Myometrial cell (primary cell): Measurements from ENCODE around the gene HIP1R.

DNA sequence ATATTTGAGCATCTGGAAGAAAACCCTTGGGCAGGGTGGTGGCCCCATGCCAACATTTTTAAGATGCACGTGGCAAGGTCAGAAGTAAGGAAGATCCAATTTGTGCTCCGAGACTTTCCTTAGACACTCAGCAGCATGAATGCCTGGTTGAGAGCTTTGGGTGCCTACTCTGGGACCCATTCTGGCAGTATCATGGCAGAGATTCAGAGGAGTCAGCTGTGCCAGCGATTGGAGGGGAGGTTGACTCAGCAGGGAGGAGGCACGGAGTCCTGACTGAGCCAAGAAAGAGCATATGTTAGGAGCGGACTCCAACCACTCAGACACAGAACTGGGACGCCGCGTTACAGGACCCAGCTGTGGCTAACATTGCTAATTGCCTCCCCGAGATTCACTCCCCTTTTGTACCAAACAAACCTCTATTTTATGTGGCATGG, 15.0 kb upstream of the CLIP1 start:
- RAMPAGE, long total RNA: no peak

GRCh38 chr12:122753235-122753688, 638 bp downstream of the DENR start:
- RAMPAGE, long total RNA: no peak

GRCh38 chr12:122834381-122835118, 707 bp upstream of the HIP1R start:
- RAMPAGE, long total RNA: no peak

DNA sequence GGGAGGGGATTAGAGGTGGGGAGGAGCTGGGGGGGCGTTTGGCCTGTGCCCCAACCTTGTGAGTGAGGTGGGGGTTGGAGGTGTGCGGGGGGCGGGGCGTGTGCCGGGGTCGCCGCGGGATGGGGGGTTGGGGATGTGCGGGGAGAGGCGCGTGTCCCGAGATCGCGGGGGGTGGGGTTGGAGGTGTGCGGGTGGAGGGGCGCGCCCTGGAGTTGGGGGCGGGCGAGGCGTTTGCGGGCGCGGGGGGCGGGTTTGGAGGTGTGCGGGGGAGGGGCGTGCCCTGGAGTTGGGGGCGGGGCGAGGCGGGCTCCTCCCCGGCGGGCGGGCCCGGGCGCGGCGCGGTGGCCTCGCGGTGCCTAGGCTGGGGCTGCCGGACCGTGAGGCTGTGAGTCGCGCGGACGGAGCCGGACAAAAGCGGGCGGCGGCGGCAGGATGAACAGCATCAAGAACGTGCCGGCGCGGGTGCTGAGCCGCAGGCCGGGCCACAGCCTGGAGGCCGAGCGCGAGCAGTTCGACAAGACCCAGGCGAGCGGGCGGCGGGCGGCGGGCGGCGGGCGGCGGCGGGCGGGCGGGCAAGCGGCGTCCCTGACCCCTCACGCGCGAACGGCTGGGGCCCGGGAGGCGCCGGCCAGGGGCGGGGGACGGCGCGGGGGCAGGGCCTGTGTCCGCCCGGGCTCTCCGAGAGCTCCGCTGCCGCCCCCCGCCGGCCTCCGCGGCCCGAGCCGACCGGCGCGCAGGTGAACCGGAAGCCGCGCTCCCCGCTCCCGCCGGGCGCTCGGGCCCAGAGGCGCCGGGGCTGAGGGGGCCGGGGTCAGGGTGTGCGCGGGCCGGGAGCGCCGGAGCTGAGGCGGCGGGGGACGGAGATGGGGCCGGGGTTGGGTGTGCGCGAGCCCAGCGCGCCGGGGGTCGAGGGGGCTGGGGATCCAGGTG, at the start of gene HIP1R:
TSS of gene HIP1R (plus strand) at position 339 of the 930 bp plus-strand sequence.
- RAMPAGE, long total RNA: no peak

DNA sequence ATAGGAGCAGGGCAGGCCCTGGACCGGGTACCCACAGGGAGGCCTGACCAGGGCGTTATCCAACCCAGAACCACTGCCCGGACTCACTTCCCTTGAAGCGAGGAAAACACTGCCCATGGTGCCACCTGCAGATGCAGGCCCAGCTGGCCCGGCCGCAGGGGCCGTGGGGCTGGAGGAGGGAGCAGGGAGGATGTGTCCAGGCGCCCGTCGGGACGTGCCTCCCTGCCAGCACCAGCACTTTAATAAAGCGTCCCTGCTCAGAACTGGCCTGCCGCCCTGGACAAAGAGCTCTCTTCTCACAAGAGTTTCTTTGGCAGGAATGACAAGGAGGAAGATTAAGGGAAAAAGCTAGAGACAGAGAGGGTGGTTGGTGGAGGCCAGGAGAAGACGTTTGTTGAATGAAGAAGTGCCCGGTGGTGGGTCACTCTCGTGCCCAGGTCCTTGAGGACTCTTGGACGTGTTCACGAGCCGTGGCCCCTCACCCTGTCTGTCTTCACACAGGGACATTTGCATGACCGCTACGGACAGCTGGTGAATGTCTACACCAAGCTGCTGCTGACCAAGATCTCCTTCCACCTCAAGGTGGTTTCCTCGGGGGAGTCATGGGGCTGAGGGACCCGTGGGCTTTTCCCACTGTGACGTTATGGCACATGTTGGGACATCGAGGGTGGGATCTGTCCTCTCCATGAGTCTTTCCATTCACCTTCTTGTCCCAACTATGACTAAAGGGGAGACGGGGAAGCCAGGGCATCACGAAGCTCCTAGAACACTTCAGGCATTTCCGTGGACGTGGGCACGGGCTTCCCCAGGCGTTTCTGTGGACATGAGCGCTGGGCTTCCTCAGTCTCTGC, 14.3 kb downstream of the HIP1R start:
- RAMPAGE, long total RNA: no peak

DNA sequence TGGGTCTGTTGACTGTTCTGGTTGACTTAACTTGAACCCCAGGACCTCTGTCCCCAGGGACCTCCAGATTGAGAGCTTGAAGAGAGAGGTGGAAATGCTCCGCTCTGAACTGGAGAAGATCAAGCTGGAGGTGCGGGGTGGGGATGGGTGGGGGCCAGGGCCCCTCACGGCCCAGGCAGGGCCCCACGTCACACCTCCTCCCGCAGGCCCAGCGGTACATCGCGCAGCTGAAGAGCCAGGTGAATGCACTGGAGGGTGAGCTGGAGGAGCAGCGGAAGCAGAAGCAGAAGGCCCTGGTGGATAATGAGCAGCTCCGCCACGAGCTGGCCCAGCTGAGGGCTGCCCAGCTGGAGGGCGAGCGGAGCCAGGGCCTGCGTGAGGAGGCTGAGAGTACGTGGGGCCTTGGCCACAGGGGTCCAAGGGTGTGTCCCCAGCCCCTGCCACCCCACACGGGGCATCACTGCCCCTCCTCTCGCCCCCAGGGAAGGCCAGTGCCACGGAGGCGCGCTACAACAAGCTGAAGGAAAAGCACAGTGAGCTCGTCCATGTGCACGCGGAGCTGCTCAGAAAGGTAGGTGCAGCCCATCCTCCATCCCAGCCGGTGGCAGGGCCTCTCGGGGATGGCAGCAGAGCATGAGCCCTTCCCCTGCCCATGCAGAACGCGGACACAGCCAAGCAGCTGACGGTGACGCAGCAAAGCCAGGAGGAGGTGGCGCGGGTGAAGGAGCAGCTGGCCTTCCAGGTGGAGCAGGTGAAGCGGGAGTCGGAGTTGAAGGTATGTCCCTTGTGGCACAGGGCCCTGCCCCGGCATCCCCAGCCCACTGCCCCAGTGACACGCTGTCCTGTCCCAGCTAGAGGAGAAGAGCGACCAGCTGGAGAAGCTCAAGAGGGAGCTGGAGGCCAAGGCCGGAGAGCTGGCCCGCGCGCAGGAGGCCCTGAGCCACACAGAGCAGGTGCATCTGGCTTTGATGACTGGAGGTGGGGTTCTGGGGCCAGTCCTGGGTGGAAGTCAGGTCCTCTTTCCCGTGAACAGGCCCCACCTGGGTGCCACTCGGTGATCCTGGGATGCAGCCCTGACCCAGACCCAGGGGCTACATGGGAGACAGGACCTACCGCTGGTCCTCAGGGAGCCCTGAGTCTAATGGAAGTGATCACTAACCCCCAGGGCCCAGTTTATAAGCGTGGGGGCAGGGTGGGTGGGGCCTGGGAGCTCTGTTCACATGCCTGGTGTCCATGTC, 20.9 kb downstream of the HIP1R start:
- RAMPAGE, long total RNA: no peak

GRCh38 chr12:122860247-122861610, 25.5 kb downstream of the HIP1R start:
- RAMPAGE, long total RNA: no peak

DNA sequence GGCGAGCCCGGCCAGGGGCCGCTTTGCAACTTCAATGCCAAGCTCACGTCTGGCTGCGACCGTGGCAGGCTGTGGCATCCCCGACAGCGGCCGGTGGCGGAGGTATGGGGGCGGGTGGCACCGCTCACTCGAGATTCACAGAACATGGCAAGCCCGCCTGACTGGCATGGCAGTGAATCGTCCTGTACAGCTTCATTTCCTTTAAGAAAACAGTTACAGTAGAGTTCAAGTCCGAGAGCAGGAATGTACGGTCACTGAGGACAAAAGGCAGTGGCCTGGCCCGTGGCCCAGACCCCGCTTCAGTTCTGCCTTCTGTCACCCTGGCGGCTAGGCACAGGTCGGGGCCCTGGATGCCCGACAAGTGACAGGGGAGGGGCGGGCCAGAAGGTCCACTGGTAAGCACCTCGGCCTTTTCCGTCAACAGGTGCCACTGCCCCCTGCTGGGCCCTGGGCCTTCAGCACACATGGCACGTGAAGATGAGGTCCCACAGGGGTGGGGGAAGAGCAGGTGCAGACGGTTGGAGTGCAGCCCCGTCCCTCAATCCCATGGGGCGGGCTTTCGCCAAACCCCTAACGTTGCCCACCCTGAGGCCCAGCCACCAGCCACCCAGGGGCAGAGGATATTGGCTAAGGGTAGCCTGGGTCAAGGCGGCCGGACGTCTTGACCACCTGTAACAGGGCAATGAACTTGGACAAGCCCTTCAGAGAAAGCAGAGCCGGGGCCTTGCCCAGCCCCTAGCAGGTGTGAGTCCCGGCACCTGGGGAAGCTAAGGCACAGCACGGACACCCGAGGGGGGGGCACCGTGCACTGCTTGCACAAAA, 30.3 kb downstream of the VPS37B start:
- RAMPAGE, long total RNA: no peak

GRCh38 chr12:122894328-122895014, 1.5 kb downstream of the VPS37B start:
- RAMPAGE, long total RNA: no peak

DNA sequence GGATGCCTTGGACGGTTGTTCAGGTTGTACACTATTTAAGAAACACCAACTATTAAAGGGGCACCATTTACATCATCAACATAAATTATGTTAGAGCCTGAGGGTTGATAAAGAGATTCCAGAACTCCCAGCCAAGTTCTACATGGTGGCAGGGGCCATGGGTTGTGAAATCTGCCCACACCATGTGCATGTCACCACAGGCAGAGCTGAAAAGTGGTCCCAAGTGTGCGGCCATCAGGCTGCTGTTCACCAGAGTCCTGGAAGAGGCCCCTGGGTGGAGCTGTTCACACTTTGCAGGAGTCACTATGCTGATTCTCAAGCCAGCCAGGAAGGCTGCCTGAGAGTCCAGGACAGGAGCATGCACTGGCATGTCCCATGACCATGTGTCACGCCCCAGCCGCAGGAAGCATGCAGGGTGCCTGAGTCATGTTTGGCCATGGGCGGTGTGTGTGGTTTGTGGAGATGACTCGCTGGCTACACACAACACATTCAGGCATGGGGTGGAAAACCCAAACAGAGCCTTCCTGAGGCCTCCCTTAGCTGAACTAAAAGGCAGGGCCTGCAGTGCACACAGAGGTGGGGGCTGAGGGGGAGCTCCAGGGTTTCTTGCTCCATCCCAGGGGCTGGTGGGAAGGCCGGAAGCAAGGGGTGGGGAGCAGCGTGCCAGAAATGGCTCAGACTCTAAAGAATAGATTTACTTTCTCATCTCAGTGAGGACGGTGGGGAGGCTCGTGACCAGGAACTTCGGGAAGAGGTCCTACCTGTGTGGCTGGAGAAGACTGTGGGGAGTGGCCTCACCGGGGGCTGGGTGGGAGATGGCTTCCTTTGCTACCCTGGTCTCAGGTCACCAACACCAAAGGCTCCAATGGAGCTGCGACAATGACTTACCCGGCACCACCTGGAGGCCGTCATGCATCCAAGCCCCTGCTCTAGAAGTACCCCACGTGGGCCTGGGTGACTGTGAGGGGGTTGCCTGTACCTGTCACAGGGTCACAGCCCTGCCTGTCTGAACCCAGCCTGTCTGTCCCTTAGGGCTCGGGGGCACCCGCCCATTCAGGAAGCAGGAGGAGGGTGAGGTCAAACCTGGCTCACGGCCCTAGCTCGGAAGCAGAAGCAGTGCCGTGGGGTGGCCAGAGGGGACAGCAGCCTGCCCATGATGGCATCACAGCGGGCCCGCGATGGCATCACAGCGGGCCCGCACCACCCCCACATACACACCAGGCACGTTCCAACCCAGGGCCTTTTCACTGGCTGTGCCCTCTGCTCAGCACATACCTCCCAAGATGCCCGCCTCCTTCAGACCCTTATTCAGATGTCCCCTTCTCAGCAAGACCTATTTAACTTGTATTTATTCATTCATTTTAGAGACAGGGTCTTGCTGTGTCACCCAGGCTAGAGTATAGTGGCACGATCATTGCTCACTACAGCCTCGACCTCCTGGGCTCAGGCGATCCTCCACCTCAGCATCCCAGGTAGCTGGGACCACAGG, 19.1 kb downstream of the ABCB9 start:
- RAMPAGE, long total RNA: no peak

DNA sequence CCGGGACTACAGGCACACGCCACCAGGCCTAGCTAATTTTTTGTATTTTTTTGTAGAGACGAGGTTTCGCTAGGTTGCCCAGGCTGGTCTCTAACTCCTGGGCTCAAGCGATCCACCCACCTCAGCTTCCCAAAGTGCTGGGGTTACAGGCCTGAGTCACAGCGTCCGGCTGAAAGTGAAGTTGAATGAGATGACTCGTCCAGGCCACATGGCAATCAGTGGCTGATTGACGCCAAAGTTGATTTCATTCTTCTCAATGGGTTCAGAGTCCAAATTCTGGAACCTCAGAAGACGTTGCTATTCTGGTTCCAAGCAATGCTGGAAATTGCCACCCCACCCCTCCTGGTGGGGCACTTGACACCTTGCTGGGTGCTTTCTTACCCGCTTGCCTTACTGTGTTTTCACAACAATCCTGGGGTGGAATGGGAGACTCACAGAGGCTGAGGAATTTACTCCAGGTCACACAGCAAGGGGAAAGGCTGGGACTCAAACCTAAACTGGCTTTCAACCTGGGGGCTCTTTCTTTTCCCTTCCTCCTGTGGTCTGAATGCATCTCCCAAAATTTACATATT, 14.8 kb downstream of the ABCB9 start:
- RAMPAGE, long total RNA: no peak

DNA sequence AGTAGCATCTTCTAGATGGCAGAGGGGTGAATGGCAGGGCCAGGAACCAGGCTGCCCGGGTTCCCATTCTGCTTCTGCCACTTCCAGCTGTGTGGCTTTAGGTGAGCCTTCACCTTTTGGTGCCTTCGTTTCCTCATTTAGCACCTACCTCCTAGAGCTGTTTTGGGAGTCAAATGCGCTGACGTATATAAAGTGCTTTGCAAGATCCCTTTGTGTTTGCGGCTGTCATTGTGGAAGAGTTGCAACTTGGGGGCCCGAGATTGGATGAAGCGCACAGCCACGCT, 701 bp upstream of the ARL6IP4 start:
- RAMPAGE, long total RNA: no peak

GRCh38 chr12:123106857-123107429, 43.9 kb downstream of the PITPNM2 start:
- RAMPAGE, long total RNA: no peak

- RAMPAGE, long total RNA: no peak
Measured at GRCh38 chr12:123131375-123132486, 19.2 kb downstream of the PITPNM2 start.

DNA sequence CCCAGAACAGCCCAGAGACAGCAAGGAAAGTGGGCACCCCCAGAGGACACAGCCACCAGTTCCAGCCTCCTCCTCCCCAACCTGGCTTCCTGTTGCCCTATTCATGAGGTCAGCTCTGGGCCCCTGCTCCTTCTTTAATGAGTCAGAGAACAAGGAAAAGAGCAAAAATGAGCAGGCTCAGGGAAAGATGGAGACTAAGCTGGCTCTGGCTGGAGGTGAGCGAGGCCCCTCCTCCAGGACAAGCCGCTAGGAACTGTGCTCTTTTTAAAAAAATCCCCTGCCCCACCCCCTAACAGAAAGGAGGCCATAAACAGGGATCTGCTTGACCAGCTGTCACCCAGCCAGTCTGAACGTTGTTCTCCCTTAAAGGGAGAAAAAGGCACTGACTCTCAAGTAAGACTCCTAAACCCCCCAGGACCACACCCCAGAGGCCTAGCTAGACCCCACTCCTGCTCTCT, 10.6 kb downstream of the PITPNM2 start:
- RAMPAGE, long total RNA: no peak

GRCh38 chr12:123221235-123221908, 11.6 kb downstream of the MPHOSPH9 start:
- RAMPAGE, long total RNA: no peak

DNA sequence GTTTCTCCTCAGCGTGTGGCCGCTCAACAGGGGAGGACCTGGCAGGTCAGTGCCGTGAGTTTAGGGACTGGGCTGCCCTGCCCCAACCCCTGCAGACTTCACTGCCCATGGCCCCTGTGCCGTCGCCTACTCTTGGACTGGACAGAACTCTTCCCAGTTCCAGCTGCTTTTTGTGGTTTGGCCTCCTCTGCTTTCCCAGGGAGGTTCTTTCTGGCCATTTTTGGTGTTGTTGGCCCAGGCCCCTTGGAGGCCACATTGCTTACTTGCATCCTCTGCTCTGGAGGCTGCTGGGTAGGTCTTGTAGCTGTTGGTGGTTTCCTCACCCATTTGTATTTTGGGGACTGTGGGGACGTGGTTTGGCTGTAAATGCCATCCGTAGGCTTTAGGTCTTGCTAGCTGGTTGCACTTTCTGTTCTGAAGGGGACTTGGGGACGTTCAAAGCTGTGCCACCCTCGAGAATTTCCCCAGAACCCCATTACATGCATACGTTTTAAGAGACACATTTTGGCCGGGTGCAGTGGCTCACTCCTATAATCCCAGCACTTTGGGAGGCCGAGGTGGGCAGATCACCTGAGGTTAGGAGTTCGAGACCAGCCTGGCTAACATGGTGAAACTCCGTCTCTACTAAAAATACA, 19.9 kb upstream of the DNAH10 start:
- RAMPAGE, long total RNA: no peak

- RAMPAGE, long total RNA: no peak
Measured at GRCh38 chr12:123861639-123862111, 99.6 kb downstream of the DNAH10 start.

DNA sequence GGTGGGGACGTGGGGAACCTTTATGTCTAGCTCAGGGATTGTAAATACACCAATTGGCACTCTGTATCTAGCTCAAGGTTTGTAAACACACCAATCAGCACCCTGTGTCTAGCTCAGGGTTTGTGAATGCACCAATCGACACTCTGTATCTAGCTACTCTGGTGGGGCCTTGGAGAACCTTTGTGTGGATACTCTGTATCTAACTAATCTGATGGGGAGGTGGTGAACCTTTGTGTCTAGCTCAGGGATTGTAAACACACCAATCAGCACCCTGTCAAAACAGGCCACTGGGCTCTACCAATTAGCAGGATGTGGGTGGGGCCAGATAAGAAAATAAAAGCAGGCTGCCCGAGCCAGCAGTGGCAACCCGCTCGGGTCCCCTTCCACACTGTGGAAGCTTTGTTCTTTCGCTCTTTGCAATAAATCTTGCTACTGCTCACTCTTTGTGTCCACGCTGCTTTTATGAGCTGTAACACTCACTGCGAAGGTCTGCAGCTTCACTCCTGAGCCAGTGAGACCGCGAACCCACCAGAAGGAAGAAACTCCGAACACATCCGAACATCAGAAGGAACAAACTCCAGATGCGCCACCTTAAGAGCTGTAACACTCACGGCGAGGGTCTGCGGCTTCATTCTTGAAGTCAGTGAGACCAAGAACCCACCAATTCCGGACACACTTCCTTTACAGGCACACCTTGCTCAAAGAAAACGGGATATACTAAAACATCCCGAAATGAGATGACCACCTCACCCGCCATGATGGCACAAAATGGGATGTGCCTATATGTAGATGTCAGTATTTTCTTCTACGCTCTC, 25.0 kb downstream of the CCDC92 start:
- RAMPAGE, long total RNA: no peak

DNA sequence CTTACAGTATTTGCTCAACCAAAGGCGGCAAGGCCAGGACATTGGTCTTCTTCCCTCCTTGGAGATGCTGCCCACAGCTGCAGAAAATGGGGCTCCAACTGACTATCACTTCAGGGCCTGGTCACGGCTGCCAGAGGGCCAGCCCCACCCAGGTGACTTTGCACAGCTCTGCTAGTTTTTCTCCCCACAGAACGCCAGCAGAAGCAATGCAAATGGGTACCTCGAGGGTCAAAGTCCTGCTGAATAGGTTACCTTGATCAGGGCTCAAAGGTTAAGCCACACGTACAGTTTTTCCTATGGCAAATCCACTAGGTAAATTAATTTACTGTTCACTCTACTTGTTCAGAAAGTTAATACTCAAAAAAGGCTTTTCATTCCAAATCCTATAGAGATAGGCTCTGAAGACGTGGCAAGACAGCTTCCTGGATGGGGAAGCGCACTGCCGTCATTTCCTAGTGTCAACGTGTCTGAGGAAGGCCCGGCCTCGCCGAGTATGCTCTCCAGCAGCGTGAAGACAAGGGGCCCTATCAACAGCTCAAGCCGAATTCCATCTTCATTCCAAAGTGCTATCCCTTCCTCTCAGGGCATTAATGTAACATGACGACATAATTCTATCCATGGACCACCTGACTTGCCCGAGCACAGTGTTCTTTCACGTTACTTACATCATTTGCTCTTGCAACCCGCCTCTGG, 23.1 kb downstream of the CCDC92 start:
- RAMPAGE, long total RNA: no peak